Epithelial cell of alveolus of lung (primary cell): ENCODE measurements around the genes ZNF875, ZNF569 and ACTN4.

- RAMPAGE, long total RNA, result no peak
- RRBS, result no CpG with 5 or more reads among the region's 18 CpGs
Measured at GRCh38 chr19:36238063-36239482, 23.7 kb downstream of the ZNF146 start.

GRCh38 chr19:37334110-37335299, at the start of gene ZNF875:
TSS of gene ZNF875 (plus strand) at chr19:37334649.
- RAMPAGE, long total RNA, result no peak
- RRBS, result 32% methylated on average over 1 of the region's 55 CpGs

- RAMPAGE, long total RNA, result no peak
- RRBS, result no CpG with 5 or more reads among the region's 2 CpGs
Measured at GRCh38 chr19:37361959-37362623, 8.8 kb upstream of the ZNF527 start.

DNA sequence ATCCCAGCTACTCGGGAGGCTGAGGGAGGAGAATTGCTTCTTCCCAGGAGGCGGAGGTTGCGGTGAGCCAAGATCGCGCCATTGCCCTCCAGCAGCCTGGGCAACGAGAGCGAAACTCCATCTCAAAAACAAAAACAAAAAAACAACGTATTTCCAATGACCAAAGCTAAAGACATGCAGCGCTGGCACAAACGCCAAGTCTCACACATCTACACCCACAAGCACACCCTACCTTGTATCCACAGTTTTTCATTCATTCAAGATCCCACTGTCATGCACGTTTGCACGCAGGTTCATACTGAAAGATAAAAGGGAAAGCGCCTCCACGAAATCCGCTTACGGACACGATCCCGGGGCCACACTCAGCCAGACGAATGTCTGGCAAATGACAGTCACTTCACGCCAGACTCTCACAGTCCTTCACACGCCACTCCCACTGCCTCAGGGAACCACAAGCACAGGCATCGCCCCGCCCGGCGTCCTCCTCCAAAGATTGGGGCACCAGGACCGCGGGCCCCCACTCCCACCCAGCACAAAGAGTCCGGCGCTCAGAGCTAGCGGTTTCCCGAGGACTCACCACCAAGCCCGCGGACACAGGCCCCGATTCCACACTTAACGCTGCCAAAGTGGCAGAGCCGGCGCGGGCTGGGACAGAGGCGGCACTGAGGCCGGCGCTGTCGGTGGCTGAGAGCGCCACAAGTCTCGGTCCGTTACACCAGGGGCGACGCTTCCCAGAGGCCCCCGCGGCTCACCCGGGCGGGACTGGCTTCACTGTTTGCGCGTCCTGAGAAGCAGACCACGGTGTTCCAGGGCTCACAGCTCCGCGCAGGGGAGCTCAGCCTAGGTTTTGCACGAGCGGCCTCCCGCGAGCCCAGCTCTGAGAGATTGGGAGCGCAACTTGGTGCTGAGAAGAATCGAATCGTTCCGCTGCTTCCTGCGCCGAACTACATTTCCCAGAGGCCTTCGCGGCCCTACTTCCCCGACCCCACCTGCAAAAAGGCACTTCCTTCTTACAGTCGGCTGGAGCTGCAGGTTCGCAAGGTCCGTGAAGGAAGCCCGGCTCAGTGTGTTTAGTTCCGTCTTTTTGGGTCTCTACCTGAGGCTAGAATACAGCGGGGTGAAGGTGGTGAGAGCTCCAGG, at the start of gene ZNF569:
Gene ZNF569 (minus strand): TSS at position 938 of the 1,140 bp plus-strand sequence.
- RAMPAGE, long total RNA, result start-site peak on the minus strand centred at position 727 of the sequence, 20 bp wide, 20 and 32 reads in 2 replicates; start-site peak on the minus strand centred at position 927 of the sequence, 58 bp wide, 35 and 24 reads in 2 replicates
- RRBS, result 1% methylated on average over 22 of the region's 75 CpGs

- RAMPAGE, long total RNA, result start-site peak on the plus strand at chr19:37551324-37551399, 25 and 29 reads in 2 replicates
- RRBS, result 3% methylated on average over 19 of the region's 52 CpGs
Measured at GRCh38 chr19:37551021-37551654, 43.5 kb downstream of the ZNF571 start.

DNA sequence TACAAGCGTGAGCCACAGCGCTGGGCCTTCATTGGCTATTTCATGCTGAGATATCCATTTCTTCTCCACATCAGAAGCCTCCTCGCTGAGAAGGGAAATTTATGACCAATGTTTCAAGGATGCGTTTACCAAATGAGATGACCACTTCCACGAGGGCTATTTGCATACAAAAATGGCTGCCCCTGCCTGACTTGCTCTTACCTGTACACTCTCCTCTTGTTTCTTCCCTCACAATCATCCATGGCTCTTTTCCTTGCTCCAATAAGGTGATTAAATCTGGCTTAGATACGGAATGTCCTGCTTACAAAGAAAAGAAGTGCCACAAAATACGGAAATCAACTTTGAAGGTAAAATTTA, 11.9 kb downstream of the ZNF607 start:
- RAMPAGE, long total RNA, result no peak
- RRBS, result no CpG with 5 or more reads among the region's 7 CpGs

GRCh38 chr19:37865116-37865512, 41.3 kb downstream of the WDR87 start:
- RAMPAGE, long total RNA, result no peak

GRCh38 chr19:37907347-37907720, 326 bp downstream of the SIPA1L3 start:
- RAMPAGE, long total RNA, result no peak
- RRBS, result 1% methylated on average over 24 of the region's 43 CpGs

- RAMPAGE, long total RNA, result no peak
- RRBS, result no CpG with 5 or more reads among the region's 7 CpGs
Measured at GRCh38 chr19:37977994-37978532, 71.1 kb downstream of the SIPA1L3 start.

DNA sequence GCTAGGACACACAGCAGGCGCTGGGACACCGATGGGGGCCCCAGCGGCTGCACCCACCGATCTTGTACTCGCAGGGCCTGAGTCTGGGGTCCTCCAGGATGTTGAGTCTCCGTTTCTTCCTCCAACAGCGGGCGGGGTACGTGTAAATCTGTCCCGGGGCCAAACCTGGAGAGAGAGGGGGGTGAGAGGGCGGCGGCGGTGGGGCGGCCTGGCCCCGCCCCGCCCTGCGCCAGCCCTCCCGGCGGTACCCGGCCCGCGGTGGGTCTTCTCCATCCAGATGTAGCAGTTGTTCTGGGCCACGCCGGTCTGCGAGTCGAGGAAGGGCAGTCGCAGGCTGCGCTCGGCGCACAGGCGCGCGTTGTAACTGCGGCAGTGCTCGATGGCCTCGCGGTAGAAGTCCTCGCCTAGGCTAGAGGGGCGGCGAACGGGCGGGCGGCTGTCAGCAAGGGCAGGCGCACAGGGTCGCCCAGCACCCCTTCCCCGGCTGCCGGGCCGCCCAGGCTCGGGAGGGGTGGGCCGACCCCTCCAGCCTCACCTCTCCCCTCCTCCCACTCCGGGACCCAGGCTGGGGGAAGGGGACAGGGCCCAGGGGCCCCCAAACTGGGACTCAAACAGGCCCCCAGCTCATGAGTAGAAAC, 1.6 kb downstream of the DPF1 start:
- RAMPAGE, long total RNA, result no peak
- RRBS, result 49% methylated on average over 15 of the region's 51 CpGs

DNA sequence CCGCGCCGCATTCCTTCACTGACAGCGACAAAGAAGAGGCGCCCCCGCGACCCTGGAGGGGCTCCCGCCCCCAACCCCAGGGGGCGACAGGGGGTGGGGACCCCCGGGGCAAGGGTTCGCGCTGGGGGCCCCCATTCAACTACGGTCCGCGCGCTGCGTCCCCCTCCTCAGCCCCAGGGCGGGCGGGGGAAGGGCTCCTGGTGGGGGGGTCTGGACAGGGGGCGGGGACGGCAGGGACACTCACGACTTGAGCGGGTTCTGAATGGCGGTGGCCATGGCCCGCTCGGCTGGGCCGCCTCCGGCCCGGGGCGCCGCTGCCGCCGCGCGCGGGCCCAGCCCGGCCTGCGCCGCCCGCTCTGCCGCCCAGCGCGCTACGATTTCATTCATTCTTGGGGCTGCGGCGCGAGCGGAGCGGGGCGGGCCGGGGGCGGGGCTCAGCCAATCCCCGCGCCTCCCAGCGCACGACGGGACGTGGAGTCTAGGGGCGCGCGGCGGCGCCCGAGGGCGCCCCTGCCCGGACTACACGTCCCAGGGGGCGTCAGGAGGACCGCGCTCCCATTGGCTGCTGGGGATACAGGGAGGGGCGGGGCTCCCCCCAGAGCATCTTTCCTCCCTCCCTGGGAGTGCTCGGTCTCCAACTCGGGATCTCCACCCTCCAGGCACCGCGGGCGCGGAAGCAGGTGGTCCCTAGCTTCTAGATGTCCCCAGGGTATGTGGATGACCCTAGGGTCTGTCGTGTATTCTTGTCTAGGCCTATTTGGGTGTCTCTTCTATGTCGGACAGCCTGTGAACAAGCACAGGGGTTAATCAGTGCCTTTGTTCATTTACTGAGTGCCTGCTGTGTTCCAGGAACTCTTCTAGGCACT, 5.5 kb upstream of the DPF1 start:
- RAMPAGE, long total RNA, result no peak
- RRBS, result 1% methylated on average over 25 of the region's 79 CpGs

DNA sequence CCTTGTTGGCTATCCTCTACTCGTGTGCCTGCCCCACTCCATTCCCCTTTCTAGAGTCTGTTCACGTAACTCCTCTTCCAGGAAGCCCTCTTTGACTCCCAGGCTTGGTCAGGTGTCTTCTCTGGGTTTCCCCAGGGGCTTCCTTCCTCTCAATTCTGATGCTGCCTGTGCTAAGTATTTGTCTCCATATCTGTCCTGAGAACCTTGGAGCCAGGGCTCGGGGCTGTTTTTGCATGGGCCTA, 781 bp upstream of the SPINT2 start:
- RAMPAGE, long total RNA, result no peak
- RRBS, result no CpG with 5 or more reads among the region's 3 CpGs

DNA sequence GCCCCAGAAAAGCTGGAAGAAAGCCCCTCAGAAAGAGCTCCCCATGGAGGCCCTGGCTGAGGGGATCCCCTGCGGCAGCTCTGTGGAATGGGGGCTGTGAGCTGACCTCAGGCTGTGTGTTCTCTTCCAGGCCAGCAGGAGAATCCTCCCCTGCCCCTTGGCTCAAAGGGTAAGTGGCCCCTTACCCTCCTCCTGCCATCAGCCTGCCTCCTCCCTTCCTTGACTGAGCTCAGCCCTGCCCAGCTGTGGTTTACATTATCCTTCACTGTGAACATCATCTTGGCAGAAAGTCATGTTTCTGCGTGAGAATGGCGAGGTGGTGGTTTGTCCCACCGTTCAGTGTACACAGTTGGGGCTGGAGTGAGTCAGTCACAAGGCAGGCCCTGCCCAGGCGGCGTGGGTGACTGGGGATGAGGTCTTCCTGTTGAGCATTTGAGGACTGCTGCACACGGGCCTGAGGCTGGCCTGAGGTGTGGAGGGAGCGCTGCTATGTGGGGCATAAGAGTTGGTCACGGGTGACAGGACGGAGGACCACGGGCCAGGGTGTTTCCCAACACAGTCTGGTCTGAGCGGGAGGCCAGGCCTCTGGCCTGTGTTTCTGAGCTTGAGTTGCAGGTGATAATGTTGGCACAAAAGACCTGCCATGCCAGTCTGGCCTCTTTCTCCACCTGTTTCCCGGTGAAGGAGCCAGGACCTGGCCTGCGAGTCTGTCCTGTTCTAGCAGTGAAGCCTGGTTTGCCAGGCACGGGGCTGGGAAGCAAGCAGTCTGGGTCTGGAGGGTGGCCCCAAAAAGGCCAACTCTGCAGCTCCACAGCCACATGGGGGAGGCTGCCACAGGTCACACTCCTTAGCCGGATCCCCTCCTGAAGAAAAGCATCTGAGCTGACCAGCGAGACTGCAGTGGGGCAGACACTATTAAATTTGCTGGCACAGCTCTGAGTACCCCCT, 13.4 kb upstream of the C19orf33 start:
- RAMPAGE, long total RNA, result no peak
- RRBS, result no CpG with 5 or more reads among the region's 17 CpGs

- RAMPAGE, long total RNA, result no peak
- RRBS, result no CpG with 5 or more reads among the region's 14 CpGs
Measured at GRCh38 chr19:38303576-38303990, 468 bp upstream of the C19orf33 start.

GRCh38 chr19:38388529-38388613, 126 bp upstream of the SPRED3 start:
- RAMPAGE, long total RNA, result no peak
- RRBS, result no CpG with 5 or more reads among the region's 1 CpG

- RAMPAGE, long total RNA, result no peak
- RRBS, result no CpG with 5 or more reads among the region's 9 CpGs
Measured at GRCh38 chr19:38420648-38421139, 5.3 kb downstream of the RASGRP4 start.

GRCh38 chr19:38647558-38648719, at the start of gene ACTN4:
TSS of gene ACTN4 (plus strand) at chr19:38647649.
- RAMPAGE, long total RNA, result start-site peak on the plus strand at chr19:38647627-38647840, 765 and 1,739 reads in 2 replicates
- RRBS, result 2% methylated on average over 12 of the region's 71 CpGs

DNA sequence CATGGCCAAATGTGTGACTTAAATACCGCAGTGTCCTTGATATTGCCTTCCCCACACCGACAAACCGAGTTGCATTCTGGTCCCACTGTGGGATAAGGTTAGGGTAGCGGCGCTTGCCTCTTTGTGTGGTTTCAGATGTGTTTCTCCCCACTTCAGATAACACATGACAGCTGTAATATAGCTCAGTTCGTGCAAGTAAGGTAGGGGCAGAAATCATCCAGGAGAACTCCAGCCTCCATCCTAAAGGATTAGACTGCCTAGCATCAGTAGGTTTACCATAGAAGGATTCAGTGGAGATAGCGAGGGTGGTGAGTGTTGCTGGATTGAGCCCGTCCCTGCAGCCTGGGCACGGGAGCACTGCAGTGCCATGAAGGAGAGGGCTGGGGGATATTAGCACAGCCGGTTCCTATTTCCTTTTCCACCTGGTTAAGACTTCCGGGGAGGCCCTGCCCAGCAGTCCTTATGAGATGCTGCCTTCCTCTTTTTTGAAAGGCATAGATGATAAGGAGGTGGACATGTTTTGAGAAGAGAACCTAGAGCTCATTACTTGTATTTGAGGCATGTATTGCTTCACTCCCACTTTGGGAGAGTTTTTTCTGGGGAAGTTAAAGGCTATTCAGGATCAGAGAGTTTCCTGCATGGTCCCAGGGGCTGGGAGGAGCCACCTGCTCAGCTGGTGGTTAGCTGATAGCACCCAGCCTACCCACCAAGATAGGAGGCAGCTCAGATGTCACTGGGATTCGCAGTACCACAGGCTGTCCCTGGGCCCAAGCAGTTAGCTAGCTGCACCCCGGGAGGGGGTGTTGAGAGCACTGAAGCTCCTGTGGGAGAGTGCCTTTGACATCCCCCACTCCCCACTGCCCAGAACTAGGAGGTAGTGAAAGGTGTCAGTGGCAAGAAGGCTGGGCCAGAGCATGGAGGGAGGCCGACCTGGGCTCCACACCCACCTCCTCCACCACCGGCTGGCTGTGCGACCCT, 17.2 kb downstream of the ACTN4 start:
- RAMPAGE, long total RNA, result no peak
- RRBS, result no CpG with 5 or more reads among the region's 16 CpGs

- RAMPAGE, long total RNA, result no peak
- RRBS, result no CpG with 5 or more reads among the region's 13 CpGs
Measured at GRCh38 chr19:38671601-38672312, 24.3 kb downstream of the ACTN4 start.

- RAMPAGE, long total RNA, result no peak
- RRBS, result no CpG with 5 or more reads among the region's 10 CpGs
Measured at GRCh38 chr19:38685713-38686612, 38.5 kb downstream of the ACTN4 start.